ENCODE measurements around a stretch of chr13.

- PRO-cap, result no peak
- RRBS, result no CpG with 5 or more reads among the region's 3 CpGs
These were observed 484.5 kb downstream of the OLFM4 start for GRCh38 chr13:53513153-53513432.

GRCh38 chr13:54123079-54123408 is 1094.4 kb downstream of the OLFM4 start:
- PRO-cap, result no peak
- RRBS, result no CpG with 5 or more reads among the region's 3 CpGs

DNA sequence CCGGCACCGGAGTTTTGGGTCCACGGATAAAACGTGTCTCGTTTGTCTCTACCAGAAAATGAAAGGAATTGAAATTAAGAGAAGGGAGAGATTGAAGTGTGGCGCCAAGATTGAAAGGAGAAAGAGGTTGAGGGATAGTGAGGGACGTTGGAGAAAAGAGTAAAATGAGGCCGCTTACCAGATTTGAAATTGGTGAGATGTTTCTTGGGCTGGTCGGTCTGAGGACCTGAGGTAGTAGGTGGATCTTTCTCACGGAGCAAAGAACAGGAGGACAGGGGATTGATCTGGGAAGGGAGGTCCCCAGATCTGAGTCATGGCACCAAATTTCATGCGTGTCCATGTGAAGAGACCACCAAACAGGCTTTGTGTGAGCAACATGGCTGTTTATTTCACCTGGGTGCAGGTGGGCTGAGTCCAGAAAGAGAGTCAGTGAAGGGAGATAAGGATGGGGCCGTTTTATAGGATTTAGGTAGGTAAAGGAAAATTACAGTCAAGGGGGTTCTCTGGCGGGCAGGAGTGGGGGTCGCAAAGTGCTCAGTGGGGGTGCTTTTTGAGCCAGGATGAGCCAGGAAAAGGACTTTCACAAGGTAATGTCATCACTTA is 1480.6 kb upstream of the PRR20A start:
- PRO-cap, result no peak
- RRBS, result no CpG with 5 or more reads among the region's 14 CpGs

GRCh38 chr13:55660680-55661052 is 1480.1 kb upstream of the PRR20A start:
- PRO-cap, result no peak
- RRBS, result no CpG with 5 or more reads among the region's 1 CpG

DNA sequence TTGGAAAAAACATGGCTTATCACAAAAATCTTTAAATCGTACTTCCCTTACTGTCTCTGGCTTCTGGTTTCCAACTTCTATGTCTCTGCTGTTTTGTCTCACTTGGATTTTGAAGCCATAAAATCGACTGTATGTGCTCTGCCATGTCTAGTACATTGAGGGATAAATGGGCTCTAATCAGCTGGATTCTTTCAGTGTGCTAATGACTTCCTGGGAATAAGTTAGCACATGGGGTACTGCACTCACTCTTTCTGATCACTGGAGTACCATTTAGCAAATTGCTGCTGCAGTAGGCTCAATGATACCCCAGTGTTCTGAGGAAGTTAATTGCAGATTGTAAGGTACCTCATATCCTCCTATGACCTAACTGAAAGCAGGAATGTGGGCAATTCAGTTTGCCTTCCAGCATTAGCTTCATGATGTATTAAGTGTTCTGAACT is 229.2 kb downstream of the PCDH17 start:
- PRO-cap, result no peak
- RRBS, result no CpG with 5 or more reads among the region's 2 CpGs

- PRO-cap, result no peak
- RRBS, result no CpG with 5 or more reads among the region's 2 CpGs
These were observed 2.1 kb upstream of the DIAPH3 start for GRCh38 chr13:60165886-60166085.

- PRO-cap, result bidirectional peak, plus-strand start at chr13:60397589, minus-strand start at chr13:60397920
- RRBS, result 2% methylated on average over 22 of the region's 47 CpGs
These were observed 782 bp downstream of the TDRD3 start for GRCh38 chr13:60397675-60398328.

DNA sequence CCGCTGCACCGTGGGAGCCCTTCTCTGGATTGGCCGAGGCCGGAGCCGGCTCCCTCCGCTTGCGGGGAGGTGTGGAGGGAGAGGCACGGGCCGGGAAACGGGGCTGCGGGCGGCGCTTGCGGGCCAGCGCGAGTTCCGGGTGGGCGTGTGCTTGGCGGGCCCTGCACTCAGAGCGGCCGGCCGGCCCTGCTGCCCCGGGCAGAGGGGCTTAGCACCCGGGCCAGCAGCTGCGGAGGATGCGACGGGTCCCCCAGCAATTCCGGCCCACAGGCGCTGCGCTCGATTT is 76.6 kb downstream of the PCDH20 start:
- PRO-cap, result no peak
- RRBS, result 78% methylated on average over 6 of the region's 31 CpGs

DNA sequence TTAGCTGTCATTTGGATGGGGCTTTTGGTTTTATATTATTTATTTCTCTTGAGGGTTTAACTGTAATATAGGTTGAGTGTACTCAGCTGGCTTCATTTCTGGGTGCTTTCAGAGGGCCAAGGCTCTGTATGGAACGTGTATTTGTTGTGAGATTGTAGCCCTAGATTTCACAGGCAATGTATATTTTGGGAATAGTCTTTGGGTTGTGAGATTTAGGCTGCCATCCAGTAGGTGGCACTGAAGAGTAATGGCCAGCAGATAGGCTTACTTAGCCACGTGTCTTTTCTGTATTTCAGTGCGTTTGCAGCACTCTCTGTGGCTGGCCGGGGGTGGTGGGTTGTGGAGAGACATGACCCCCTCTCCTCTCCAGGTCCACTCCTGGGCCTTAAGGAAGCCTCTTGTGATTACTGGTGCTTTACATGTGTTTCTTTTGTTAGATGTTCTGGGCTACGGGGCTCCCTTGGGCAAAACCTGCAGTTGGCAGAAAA is 1096.5 kb upstream of the PCDH20 start:
- PRO-cap, result no peak
- RRBS, result no CpG with 5 or more reads among the region's 5 CpGs

DNA sequence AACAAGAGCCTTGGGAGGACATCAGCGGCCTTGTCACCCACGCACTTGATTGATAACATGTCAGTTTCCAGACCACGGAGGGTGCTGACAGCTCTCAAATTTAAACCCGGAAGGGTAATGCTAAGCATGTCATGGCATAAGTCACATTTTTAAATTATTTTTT is 235.3 kb downstream of the PCDH9 start:
- PRO-cap, result no peak
- RRBS, result no CpG with 5 or more reads among the region's 4 CpGs

- PRO-cap, result no peak
- RRBS, result no CpG with 5 or more reads among the region's 5 CpGs
These were observed 90.6 kb downstream of the PCDH9 start for GRCh38 chr13:67139458-67140061.

DNA sequence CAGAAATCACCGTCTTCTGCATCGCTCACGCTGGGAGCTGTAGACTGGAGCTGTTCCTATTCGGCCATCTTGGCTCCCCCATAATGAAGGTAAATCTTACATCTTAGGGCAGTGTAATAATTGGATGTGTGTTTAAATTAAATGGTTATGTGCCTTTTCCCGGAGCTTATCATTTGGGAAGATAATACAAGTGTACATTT is 456.0 kb upstream of the PCDH9 start:
- PRO-cap, result no peak
- RRBS, result no CpG with 5 or more reads among the region's 5 CpGs

- PRO-cap, result no peak
- RRBS, result no CpG with 5 or more reads among the region's 4 CpGs
These were observed 795.6 kb upstream of the PCDH9 start for GRCh38 chr13:68025632-68026268.

DNA sequence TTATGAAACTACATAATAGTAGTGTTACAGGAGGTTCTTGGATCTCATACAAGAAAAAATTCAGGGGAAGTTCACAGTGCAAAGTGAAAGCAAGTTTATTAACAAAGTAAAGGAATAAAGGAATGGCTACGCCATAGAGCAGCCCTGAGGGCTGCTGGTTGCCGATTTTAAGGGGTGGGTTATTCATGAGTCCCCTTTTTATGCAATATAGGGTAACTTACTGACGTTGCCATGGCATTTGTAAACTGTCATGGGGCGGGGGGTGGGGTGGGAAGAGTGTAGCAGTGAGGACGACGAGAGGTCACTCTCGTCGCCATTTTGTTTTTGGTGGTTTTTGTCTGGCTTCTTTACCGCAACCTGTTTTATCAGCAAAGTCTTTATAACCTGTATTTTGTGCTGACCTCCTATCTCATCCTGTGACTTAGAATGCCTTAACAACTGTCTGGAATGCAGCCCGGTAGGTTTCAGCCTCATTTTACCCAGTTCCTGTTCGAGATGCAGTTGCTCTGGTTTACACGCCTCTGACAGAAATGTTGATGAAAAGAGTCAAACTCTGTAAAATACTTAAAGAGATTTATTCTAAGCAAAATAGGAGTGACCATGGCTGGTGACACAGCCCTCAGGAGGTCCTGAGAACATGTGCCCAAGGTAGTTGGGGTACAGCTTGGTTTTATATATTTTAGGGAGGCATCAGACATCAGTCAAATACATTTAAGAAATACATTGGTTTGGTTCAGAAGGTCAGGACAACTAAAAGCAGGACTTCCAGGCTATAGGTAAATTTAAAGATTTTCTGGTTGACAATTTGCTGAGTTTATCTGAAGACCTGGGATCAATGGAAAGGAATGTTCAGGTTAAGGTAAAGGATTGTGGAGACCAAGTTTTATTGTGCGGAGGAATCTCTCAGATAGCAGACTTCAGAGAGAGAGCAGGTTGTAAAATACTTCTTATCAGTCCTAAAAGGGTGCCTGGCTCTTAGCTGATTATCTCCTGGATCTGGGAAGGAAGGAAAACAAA is 851.9 kb downstream of the DACH1 start:
- PRO-cap, result no peak
- RRBS, result no CpG with 5 or more reads among the region's 13 CpGs

DNA sequence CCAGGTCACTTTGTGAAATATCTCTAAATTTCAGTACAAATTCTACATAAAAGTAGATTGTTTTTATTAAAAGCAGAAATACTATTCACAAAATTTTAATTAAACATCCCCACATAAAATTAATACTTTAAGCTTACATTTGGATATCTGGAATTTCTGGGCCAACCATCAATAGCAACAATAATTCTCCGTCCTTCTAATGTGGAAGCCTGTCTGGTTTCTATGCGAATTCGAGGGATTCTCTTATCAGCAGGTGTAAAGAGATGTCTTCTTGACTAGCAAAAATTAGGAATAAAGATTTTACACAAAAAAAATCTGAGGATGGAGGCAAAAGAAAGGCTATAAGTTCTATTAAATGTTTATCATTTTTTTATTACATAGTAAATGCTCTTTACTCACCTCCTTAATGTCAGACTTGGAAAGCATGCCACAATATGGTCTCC is 8.1 kb downstream of the DIS3 start:
- PRO-cap, result no peak
- RRBS, result no CpG with 5 or more reads among the region's 3 CpGs

DNA sequence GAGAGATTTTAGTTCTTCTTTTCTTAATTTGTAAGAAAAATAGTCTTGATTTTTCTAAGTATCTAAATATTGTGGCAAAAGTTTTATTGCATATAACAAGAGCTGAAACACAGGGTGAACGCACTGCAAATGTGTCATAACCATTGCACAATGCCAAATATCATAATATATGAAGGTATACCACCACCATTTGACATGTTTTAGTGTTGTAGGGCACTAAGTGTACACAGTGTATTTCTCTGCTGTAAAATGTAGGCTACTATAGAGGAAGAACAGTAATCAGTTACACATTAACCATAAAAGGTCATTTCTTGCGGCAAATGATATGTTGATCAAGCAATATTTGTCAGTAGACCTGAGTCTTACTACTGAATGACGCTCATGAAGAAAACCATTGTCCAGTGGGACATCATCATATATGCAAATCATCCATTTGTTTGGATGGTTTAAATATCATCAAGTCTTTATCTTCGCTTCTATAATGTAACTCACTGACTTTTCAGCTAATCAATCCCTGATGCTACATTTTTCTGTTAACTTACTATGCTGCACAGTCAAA is 18.3 kb upstream of the KLF5 start:
- PRO-cap, result no peak
- RRBS, result no CpG with 5 or more reads among the region's 4 CpGs

DNA sequence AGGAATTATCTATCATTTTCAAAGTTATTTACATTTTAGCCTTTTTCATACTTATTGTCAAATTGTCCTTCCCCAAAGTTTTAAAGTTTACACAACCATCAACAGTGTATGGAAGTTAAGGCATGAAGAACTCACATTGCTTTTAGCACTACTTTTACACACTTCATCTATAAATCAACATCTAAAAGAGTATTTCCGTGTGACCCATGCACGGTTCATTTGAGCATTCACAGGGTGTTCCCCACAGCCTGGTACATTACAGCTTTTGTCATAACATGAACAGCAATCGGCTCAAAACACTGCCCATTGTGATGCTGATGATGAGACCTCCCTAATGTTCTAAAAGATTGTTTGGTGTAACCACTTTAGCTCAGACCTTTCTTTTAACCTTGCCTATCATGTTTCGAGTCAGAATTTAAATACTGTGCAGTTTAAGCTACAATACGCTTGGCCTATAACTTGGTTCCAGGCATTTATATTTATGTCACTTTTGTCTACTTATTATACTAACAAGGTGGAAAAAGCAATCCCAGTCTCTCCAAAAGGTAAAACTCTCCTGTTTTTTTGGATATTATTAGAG is 4.1 kb upstream of the KLF5 start:
- PRO-cap, result no peak
- RRBS, result no CpG with 5 or more reads among the region's 5 CpGs

- PRO-cap, result no peak
- RRBS, result no CpG with 5 or more reads among the region's 4 CpGs
These were observed 5.0 kb downstream of the KLF5 start for GRCh38 chr13:73063675-73064298.

GRCh38 chr13:73171022-73171677 is 112.3 kb downstream of the KLF5 start:
- PRO-cap, result no peak
- RRBS, result no CpG with 5 or more reads among the region's 7 CpGs

DNA sequence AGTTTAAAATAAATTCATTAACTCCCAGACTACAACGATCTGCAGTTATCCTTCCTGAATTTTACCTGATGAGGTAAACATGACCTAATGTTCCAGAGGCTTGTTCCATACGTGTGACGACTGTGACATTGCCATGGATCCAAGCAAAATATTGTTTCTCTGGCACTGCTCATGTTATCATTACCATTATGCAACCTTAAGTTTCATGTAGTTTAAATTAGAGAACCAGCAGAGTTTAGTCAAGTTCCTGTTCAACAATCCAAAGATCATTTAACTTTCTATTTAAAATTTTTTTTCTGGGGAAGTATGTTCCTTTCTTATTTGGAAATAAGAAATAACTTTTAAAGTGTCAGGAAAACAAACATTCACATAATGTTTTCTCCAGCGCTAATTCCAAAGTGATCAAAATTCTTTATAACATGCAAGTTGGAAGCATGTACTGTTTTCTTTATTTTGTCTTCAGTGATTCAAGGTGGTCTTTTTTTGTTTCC is 279.7 kb downstream of the KLF5 start:
- PRO-cap, result no peak
- RRBS, result no CpG with 5 or more reads among the region's 4 CpGs